Cerebral cortex (tissue), 2 donors: ENCODE measurements around a stretch of chr17.

DNA sequence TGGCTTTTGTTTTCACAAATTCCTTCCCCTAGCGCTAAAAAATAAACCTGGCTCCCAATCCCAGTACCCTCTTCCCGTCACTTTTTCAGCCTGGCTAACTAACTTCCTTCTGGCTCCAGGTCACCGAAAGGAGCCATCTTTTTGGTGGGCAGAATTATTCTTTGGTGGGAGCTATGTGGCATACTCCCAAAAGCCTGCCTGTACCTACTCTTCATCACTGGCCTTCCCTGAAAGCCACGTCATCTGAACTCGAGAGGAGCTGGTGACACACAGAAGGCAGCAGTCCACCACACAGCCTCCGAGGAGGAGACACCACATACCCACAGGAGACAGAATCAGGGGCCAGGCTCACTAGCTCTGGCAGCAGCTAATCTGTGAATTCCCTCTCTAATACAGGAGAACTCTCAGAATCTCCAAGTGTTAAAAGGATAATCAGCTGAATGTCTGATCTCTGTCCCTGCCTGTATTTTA lies 114.4 kb downstream of the SMG6 start:
- PRO-cap, 2 experiments, result peak in 1 of 2 experiments; most common plus-strand start position 315 of the sequence (in 1)

DNA sequence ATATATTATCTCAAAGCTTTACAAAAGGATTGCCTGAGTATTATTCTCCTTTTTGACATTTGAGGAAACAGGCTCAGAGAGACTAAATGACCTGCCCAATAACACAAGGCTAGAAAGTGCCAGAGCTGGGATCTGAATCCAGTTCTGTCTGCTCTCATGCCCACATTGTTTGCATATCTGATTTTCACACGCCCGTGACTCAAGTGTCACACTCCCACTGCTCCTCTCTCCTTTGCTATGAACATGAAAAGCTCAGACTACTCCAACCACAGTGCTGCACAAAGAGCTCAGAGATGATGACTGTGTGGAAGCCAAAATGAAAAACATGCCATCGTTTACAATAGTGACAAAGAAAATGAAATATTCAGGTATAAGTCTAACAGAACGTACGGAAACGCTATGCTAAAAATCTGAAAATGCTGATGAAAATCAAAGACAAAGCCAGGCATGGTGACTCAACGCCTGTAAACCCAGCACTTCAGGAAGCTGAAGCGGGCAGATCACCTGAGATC lies 107.8 kb downstream of the SMG6 start:
- PRO-cap, 2 experiments, result peak in 1 of 2 experiments; most common plus-strand start position 255 of the sequence (in 1); most common minus-strand start position 97 of the sequence (in 1)

DNA sequence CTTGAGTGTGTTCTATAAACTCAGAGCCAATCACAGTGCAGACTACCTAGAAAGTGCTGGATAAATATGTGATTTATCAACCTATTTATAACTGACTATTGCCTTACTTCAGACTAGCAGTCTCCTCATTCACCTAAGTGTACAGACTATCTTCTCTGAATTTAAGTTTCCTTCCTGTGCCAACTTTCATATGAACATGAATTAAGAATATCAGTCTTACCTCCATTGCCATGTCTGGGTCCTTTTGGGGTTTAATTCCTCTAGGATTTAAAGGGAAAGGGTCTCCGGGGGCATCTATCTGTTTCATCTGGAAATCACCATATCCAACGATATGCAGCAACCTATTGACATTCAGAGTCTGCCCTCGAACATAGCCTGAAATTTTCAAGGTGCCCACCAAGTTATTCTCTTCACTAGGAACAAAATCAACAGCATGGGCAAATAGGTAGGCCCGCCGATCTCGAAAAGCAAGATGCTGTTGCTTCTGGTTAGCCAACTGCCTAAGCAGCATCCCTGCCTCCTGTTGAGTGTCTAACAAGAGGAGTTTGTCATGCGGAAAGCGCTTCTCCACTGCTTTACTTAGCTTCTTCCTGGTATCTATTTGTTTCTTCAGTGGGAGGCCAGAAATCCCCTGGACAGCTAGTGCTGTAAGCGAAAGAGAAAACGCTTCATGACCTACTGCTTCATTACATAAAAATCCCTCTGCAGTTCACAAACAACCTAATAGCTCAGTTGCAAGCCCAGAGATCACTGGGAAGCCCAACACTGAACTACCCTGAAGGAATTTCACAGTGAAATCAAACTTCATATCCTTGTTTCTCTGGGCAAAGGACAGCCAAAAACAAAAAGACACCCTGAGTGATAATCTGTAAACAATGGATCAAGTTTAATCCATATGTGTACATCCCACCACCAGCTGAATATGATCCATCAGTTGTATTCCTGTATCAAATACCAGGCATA lies 1.7 kb downstream of the TSR1 start:
- PRO-cap, 2 experiments, result no peak in any of the 2 experiments

DNA sequence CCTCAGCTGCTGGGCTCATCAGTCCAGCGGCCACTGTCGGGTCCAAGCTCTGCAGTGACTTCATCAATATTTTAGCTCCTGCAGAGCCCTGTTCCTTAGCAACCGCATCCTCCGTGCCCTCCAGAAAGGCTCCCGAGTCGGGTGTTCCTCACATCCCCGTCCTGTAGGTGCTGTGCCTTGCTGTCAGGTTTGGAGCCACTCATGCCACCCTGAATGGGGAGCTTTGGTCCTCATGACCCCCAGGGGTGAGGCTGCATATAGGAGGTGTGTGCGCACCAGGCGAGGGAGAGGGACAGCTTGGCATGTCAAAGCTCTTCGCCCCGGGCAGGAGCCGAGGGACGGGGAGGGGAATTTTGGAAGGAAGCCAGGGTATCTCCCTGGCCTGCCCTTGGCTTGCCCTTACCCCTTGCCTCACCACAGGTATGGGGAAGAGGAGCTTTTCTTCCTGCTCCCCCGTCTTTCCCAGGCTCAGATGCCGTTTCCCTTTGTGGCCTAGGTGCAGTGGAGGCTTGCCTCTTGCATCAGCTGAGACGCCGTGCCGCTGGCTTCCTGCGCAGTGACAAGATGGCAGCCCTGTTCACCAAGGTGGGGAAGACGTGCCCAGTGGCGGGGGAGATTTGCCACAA lies 24.0 kb downstream of the SGSM2 start:
- PRO-cap, 2 experiments, result no peak in any of the 2 experiments

DNA sequence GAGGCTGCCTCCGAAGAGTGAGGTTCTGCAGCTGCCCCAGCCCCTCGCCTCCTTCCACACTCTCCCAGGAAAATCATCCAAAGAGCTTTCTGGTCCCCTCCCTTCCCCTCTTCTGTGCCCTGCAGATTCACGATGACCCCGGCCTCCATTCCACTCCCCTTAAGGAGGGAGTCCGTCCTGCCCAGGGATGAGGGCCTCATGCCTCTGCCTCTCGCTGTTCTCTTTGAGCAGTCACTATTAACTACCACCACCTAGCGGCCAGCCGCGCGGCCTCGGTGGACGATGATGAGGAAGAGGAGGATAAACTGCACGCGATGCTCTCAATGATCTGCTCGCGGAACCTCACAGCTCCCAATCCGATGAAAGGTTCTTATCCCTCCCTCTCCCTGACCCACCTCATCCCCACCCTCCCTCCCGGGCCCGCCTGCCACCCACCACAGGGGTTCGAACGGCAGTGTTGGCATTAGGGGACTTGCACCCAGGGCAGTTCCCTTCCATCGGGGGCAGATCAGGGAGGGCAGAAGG lies 29.8 kb downstream of the SGSM2 start:
- PRO-cap, 2 experiments, result no peak in any of the 2 experiments

DNA sequence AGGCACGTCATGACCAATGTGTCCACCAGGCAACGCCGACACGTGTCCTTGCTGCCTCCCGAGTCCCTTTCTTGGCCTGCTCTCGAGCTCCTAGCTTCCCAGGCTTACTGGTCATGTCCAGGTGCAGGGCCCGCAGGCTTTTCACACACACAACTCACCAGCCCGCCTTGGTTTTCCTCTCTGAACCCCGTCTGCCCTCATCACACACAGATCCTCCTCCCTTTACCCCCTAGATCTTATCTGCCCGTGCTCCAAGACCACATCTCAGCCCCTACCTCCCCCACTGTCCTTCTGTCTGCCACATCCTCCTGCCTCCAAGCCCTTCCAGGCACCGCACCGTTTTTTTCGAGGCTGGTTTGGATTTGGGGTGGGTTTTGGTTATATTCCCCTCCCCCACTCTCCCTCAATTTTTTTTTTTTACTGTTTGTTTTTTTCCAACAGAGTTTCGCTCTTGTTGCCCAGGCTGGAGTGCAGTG lies 12.0 kb downstream of the MNT start:
- PRO-cap, 2 experiments, result no peak in any of the 2 experiments

DNA sequence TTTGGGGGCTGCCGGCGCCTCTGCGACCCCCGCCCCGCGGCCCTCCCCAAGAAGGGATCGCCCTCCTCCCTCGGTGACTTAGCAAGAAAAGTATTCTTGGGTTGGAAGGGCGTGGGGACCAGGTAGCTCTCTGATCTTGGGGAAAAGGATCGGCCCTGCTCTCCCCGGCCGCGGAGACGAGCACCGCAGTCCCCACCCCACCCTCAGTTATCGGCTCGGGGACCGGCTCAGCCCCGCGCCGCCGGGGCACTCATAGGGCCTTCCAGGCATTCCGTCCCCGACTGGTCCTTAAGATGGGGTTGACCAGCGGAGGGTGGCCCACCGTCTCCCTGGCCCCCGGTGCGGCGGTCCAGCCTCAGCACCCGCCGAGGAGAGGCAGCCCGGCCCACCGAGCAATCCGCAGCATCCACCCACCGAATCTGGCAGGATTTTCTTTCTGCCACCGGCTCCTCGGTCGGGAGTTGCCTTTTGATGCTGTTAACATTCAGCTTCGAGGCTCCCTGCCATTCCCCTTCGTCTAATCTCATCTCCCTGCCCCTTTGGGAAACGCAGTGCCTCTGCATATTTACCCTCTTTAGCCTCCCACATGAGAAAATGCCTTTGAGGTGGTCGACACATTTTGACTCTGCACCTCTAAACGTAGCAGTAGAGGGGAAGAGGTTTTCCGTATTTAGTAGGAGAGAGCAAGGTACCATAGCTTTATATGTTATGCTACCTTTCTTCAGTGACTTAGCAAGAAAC lies 989 bp downstream of the PAFAH1B1 start:
- PRO-cap, 2 experiments, result no peak in any of the 2 experiments

- PRO-cap, 2 experiments, result no peak in any of the 2 experiments
Observed at GRCh38 chr17:2701179-2702168, 10.1 kb downstream of the CLUH start.

GRCh38 chr17:2724623-2725145 lies 13.1 kb upstream of the CLUH start:
- PRO-cap, 2 experiments, result no peak in any of the 2 experiments

GRCh38 chr17:2797491-2798208 lies 1.4 kb downstream of the RAP1GAP2 start:
- PRO-cap, 2 experiments, result no peak in any of the 2 experiments

- PRO-cap, 2 experiments, result peak in 1 of 2 experiments; most common plus-strand start chr17:2892841 (in 1); most common minus-strand start chr17:2892648 (in 1)
Observed at GRCh38 chr17:2892376-2893022, 96.3 kb downstream of the RAP1GAP2 start.

GRCh38 chr17:3476433-3476722 lies 581 bp downstream of the ASPA start:
- PRO-cap, 2 experiments, result no peak in any of the 2 experiments

DNA sequence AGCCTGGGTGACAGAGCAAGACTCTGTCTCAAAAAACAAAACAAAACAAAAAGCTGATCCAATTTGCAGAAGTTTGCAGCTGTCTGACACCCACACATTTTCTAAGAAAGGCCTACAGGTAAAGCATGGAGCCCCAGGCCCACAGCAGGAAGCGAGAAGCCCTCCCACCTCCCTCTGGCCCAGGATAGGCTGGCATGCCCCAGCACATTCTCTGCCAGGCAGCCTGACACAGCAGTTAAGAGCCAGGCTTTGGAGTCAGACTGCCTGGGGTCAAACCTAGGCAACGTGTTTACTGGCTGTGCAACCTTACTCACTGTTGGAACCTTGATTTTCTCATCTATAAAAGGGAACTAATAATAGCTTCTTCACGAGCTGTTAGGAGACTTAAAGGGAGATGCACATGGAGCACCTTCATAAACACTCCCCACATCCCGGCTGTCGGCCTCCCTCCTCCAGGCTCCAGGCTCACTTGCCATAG lies 5.3 kb upstream of the TRPV3 start:
- PRO-cap, 2 experiments, result no peak in any of the 2 experiments

GRCh38 chr17:3888220-3888993 lies 4.4 kb downstream of the CAMKK1 start:
- PRO-cap, 2 experiments, result peak in 1 of 2 experiments; most common plus-strand start chr17:3888822 (in 1); most common minus-strand start chr17:3888643 (in 1)

DNA sequence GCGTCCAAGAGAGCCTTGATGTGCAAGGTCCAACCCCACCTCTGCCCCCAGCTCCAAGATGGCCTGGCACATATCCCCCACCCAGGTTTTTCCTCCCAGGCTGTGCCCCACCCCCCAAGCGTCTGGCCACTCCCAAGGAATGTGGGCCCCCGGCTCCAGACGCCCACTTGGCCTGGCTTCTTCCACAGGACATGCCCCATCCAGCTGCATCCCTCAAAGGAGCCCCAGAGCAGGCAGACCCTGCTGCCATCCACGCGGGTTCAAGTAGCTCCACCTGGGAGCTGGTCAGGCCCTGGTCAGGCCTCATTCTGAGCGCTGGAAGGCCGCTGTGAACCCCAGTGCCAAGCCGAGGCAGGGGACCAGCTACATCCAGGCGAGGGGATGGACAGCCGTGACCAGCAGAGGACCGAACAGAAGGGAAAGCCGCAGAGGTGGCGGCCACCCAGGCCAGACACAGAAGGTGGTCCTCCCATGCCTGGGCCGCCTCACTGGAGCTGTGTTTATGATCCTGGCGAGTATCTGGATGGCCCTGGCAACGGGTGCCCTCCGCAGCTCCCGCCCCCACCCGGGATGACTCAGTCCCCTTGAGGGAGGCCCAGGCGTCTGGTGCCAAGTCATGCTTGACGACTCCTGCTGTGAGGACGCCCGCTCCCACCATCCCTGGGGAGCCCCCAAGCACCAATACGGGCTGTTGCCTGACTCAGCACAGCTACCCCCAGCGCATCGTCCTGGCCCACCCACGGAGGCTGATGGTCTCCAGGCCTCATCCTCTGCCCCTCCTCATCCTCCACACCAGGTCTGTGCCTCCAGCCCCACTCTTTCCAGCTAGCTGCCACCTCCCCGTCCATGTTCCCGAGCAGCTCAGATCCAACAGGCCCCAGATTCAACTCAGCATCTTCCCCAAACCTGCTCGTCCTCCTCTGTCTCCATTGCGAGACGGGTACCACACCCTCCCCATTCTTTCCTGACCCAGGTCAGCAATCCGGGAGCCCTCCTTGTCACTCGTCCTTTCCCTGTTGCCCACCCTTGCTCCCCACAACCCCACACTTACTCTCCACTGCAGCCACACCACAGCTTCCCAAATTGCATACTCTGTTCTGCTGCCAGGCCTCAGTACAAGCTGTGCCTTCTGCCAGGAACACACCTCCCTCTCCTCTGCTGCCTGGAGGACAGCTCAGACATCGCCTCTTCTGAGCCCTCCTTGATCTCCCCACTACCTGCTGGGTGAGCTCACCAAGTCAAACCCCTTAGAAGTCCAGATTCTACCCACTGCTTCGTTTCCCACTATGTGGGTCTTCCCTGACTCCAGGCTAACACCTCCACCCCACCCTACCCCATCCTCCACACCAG lies 2.7 kb downstream of the CAMKK1 start:
- PRO-cap, 2 experiments, result peak in 1 of 2 experiments; most common plus-strand start position 612 of the sequence (in 1); most common minus-strand start position 490 of the sequence (in 1)

DNA sequence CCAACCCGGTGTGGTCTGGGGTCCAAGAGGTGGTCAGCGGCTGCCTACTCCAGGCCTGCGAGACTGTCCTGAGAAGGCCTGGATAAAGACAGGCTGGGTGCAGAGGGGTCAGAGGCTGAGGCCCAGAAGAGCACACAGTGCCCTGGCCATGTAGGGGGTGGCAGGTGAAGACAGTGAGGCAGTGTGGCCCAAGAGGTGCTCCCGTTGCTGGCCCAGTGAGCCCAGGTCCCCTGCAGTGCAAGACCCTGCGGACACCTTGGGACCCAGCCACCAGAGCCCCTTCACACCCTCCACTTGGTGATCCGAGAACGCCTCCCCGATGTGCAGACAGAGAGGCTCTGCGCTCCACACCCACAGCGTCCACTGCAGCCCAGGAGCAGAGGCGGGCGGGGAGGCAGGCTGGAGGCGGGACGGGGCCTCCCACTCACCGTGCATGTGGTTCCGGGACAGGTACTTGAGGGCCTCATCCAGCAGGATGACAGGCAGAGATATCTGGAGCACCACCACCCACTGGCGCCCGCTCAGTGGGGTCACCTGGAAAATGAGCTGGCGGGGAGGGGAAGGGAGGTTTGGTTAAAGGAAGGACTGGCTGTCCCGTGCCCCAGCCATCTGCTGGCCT lies 12.1 kb upstream of the P2RX1 start:
- PRO-cap, 2 experiments, result no peak in any of the 2 experiments

DNA sequence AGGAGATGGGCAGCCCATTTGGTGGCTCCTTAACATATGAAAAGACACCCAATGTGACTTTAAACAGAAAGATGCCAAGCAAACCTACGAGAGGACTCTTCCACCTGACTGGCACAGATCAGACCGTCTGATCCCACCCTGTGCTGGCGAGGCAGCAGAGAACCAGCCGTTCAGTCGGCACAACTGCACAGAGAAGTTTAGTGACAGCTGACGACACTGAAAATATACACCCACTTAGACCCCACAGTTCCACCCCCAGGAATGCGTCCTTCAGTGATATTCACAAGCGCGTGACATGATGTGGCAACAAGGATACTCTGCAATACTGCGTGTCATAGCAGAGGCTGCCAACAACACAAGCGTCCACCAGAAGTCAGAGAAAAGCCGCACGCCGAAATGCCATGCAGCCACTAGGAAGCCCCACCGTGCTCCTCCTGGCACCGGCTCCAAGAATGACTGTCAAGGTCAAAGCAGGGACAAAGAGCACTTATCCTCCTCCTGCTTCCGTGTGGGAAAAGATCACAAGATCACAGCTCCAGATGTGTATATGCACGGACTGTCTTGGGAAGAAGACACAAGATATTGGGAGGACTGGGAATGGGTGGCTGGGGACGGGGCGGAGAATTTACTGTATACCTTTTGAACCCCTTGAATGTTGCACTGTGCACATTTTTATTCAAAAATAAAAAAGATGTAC lies 3.5 kb downstream of the ATP2A3 start:
- PRO-cap, 2 experiments, result peak in 1 of 2 experiments; most common plus-strand start position 358 of the sequence (in 1)

DNA sequence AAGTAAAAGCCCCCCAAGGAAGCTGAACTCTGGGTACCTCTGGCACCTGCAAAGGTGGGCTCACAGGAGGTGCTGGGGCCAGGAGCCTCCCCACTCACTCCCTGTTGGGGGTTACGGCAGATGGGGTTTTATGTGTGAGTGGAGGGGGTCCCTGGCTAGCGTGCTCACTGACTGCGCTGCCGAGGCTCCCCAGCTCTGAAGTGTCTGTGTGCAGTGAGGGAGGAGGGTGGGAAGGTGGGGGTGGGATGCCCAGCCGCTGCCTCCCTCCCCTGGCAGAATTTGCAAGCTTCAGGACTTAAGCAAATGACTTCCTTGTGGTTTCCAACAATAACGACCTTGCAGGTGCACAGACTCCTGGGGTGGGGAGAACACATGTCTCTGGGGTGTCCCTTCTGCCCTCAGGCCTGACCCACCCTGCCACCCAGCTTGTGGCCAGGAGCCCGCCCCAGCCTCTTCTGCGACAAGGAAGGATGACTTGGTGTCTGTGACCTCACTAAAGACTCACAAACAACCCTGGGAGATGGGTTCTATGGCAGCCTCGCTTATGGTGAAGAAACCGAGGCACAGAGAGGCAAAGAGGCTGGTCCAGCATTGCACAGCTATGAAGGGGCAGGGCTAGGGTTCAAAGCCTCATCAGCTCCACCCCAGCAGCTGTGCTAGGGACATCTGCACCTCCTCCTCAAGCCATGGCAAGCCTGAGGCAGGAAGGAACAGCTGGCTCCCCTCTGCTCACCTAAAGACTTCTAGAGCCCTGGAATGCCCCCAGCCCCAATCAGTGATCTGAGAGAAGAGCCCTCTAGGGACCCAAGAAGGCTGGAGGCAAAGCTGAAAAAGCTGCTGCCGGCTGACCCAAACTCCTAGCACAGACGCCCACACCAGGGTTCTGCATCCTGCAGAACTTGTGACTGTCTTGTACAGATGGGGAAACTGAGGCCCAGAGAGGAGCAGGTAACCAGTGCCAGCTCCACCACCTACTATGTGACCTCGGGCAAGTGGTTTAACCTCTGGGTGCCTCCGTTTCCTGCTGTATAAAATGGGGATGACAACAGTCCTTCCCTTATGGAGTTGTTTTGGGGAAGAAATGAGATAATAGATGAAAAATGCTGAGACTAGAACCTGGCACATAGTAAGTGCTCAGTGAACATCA lies 2.6 kb downstream of the ATP2A3 start:
- PRO-cap, 2 experiments, result no peak in any of the 2 experiments

- PRO-cap, 2 experiments, result no peak in any of the 2 experiments
Observed at GRCh38 chr17:3966641-3967320, 2.5 kb upstream of the ATP2A3 start.

- PRO-cap, 2 experiments, result no peak in any of the 2 experiments
Observed at GRCh38 chr17:4090894-4091285, 51.9 kb downstream of the ZZEF1 start.